ENCODE results near the gene SCTR.

- PRO-cap, result no peak
Observed at GRCh38 chr2:113206177-113206946, 32.6 kb downstream of the PSD4 start.

GRCh38 chr2:113337706-113338311 lies 59.1 kb upstream of the PAX8 start:
- PRO-cap, result no peak

- PRO-cap, result no peak
Observed at GRCh38 chr2:113476838-113477691, 21.4 kb upstream of the FOXD4L1 start.

GRCh38 chr2:113756908-113757549 lies 587 bp upstream of the SLC35F5 start:
- PRO-cap, result no peak

DNA sequence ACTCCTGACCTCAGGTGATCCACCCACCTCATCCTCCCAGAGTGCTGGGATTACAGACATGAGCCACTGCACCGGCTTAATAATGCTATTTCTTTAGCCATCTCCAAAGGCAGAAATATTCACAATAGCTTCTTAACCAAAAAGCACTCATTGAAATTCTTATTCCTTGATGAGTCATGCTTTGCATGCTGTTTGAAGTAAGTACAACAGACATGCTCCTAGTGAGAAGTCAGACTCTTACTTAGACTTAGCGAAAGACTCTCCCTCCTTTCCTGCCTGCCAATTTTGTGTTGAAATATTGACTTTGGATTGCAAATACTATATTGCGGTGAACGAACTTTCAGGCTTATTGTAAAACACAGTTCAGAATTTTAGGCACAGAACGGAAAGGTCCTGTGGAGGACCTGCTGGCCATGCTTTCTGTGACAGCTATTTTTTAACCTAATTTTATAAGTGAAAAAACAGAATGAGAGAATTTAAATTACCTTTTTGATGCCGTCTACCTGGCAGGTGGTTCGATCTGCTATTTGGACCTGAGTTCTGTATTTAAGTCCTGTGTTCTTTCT lies 4.5 kb downstream of the ACTR3 start:
- PRO-cap, result no peak

DNA sequence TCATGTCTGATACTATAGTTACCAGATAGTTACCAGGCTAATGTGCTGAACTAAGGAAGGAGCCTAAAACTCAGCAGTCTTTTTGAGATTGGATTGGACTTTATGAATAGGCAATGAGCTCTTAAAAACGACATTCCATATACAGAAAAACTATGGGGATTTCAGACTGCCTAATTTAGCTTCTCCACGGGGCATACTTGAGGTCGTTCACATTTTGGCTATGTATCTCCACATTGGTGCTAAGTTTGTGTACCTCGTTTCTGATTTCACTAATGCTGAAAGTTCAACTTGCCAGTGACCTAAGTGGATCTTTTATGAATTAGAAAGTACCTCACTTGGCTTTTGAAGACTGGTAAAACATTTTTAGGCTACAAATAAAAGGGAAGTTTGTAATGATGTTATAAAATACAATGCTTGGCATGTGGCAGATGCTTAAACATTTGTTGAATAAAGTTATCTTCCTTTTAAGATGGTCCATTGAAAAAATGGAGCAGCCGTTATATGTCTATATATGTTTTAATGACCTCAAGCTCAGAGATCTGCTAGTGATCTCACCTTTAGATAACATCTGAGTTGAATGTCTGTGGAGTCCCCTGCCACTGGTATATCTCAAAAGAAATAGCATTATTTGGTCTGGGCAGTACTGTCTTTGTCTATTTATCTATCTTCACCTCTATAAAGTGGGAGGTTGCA lies 73.5 kb downstream of the ACTR3 start:
- PRO-cap, result no peak

GRCh38 chr2:114714114-114714687 lies 271.8 kb downstream of the DPP10 start:
- PRO-cap, result no peak

DNA sequence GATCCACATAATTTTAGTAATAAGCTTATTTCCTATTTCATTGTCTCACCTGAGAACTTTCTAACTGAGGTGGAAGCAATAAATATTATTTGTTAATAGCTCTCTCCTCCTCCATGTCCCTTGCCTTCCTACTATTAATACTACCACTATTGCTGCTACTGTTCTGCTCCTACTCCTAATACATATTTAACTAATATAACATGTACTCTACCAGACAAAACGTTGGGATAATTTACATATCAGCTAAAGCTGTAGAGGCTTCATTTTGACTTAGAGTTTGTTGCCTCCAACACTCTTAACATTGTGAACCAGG lies 1283.5 kb downstream of the DPP10 start:
- PRO-cap, result no peak

DNA sequence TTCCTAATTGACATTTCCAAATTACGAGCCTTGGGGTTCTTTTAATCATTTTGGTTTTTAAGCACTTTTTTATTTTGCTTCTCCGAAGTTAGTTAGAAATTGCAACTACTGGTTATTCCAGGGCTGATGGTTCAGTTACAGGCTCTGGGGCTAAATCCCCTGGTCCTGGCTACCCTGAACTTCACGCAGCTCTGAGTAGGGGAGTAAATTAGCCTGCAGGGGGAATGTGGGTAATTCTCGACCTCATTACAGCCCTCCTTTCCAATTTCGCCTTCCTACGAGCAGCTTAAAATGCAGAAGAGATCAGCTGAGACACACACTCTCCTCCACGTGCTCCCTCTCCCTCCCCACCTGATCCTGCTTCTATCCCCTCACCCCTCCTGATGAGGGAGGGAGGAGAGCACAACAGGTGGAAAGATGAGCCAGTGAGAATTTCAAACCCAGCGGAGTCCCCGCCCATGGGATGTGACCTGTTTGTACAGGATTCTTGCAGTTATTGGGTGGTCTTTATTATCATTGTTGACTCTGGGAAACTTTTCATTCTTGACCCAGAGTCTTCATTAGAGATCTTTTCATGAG lies 35.4 kb downstream of the DDX18 start:
- PRO-cap, result no peak

GRCh38 chr2:117949069-117949679 lies 64.7 kb downstream of the CCDC93 start:
- PRO-cap, result no peak

GRCh38 chr2:118015652-118016071 lies 1.8 kb upstream of the CCDC93 start:
- PRO-cap, result no peak

GRCh38 chr2:118089083-118089857 lies 999 bp downstream of the INSIG2 start:
- PRO-cap, result no peak

GRCh38 chr2:118319084-118319718 lies 230.9 kb downstream of the INSIG2 start:
- PRO-cap, result no peak

DNA sequence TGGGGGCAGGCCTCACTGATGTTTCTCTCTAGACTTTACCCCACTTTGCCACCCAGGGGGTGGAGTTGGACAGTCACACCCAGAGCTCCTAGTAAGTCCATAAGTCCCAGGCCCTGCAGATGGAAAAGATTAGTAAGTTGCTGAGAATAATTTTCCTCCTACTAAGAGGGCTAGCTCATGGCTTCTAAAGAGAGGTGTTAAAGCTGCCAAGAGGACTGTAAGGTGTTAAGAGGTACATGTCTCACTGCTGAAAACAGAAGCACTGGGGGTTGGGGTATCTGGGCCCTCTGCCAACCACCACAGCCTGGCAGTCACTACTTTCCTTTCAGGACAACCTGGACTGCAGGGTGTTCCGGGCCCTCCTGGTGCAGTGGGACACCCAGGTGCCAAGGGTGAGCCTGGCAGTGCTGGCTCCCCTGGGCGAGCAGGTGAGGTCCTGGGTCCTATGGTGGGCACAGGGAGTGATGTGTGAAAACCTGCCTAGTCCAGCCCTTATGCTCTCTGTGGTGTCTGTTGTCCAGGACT lies 39.9 kb downstream of the MARCO start:
- PRO-cap, result no peak

DNA sequence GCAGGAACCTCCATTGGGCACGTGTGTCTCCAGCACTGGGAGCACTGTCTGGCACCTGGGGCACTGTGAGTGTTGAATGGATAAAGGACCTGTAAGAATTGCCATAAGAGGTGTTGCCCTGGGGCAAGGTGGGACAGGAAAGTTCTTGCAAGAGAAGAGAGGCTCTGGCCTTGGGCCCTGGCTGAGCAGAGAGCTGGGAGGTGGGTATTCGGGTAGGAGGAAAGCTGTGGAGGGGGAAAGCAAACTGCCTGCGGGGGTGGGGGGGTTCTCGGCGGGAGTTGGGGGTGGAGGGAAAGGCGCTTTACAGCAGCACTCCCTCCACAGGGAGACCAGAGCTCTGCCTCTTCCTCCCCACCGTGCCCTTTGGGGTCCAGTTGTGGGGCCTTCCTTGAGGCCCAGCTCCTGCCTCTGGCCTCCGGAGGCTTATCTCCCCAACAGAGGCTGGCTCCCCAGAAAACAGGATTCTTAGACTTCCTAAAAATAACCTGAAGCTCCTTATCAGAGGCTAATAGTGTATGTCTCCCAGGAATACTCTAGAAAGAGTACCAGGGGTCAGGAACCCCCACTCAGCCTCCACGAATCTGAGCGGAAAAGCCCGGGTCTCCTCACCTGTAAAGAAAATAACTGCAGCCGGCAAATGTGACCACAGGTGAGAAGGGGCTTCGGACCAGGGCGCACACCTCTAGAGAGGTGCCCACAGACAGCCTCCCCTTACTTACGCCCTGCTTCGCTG lies 1.1 kb upstream of the STEAP3 start:
- PRO-cap, result no peak

GRCh38 chr2:119262937-119263602 lies 39.4 kb downstream of the STEAP3 start:
- PRO-cap, result no peak

DNA sequence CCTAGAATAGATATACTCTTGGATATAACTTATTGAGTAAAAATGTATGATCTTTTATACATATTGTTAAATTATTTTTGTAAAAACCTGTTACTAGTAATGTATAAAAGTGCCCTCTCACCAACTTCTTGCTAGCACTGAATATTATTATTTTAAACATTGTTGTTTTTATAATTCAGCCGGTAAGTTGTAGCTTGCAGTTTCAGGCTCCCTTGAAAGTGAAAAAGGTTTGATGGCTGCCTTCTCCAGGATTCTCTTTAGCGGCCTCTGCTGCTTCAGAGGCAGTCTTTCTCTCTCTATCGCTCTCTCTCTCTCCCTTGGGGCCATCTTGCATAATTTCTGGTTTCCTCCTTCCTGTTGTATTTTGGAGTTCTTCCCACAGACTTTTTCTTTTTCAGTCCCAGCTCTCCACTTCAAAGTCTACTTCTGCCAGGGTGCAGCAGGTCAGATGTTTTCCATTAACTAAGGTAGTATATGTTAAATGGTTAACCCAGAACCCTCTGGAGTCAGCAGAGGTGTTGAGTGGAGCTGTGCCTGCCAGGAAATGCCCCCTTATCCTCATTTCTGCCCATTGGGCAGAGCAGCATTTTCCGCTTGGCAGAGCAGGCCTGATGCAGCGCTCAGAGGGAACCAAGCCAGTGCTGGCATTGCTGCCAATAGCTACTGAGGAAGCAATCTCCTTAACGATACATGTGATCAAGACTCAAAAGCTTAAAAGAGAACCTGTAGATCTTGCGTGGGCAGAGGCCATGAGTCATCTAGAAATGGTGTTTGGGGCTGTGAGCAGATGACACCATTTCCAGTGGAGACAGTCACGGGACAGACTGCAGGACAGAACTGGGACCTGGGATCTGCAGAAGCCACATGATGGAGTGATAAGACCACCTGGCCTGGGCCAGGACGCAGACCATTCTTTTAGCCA lies 20.7 kb downstream of the DBI start:
- PRO-cap, result no peak

- PRO-cap, result no peak
Observed at GRCh38 chr2:119523930-119524790, at the start of gene SCTR. Gene SCTR (minus strand): TSS chr2:119524483.

GRCh38 chr2:119579668-119580253 lies 35.5 kb downstream of the CFAP221 start:
- PRO-cap, result no peak

DNA sequence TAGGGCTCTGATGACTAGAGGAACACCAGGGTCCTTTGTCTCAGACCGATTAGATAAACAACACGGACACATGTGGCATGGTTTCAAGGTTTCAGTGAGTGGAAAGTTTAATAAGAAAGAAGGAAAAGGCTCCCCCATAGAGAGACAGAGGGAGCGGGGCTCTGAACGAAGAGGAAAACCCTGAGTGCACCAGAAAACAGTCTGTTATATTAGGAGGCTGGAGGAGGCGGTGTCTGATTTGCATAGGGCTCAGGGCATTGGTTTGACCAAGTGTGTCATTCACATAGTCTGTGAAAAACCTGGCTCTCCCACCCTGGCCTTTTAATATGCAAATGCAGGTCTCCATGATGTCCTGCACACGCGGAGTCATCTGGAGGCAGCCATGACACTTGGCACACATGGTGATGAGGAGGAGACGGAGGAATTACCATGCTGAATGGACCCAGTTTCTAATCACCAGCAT lies 94.1 kb downstream of the PTPN4 start:
- PRO-cap, result no peak